Metastatic Lung Carcinoma in the Adrenal Gland (tissue), 1 donor: Measurements from ENCODE around the gene RASGRP4.

DNA sequence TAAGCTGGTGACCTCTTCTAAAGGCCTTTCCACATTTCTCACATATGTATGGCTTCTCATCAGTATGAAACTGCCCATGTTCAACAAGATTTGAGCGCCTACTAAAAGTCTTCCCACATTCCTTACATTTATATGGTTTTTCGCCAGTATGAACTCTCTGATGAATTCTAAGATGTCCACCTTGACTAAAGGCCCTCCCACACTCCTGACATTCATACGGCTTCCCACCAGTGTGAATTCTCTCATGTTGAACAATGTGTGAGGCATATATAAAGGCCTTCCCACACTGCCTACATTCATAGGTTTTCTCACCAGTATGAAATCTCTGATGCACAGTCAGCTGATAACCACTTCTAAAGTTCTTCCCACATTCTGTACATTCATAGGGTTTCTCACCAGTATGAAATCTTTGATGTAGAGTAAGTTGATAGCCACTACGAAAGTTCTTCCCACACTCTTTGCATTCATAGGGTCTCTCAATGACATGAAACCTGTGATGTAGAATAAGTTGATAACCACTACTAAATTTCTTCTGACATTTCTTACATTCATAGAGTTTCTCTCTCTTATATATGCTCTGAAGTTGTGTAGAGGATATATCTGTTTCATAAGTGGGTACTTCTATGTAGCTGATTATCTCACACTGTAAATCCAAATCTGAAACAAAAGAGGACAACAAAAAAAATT lies 20.1 kb upstream of the ZNF607 start:
- PRO-cap = no peak

DNA sequence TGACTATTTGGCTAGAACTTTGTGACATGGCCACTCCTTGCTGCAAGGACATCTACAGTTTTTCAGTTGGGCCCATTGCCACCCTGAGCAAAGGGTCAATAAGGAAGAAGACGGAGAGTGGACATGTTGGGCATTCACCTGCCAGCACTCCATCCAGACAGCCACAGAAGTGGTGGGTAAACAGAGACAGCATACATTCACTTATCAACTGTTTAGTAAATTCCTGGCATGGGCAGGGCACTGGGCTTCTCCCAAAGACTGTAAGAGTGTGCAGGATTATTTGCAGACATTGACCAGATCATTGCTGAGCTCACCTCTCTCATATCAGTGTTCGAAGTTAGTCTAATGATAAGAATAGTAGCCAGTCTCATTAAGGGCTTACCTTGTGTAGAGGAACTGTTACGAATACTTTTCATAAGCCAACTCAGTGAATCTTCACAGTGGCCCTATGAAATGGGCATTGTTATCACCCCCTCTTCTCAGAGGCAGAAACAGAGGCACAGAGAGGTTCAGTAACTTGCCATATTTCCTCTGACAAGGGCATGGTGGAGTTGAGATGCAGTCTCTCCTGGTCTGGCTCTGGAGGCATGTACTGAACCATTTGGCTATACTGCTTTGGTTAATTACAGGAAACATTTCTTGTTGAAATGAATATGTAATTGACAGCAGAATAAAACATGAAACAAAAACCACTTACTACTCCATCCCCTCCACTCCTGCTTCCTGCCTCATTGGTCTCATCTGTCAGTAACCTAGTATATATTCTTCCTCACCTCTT lies 29.4 kb downstream of the SIPA1L3 start:
- PRO-cap = no peak

- PRO-cap = no peak
Measured at GRCh38 chr19:38004880-38005273, 97.9 kb downstream of the SIPA1L3 start.

DNA sequence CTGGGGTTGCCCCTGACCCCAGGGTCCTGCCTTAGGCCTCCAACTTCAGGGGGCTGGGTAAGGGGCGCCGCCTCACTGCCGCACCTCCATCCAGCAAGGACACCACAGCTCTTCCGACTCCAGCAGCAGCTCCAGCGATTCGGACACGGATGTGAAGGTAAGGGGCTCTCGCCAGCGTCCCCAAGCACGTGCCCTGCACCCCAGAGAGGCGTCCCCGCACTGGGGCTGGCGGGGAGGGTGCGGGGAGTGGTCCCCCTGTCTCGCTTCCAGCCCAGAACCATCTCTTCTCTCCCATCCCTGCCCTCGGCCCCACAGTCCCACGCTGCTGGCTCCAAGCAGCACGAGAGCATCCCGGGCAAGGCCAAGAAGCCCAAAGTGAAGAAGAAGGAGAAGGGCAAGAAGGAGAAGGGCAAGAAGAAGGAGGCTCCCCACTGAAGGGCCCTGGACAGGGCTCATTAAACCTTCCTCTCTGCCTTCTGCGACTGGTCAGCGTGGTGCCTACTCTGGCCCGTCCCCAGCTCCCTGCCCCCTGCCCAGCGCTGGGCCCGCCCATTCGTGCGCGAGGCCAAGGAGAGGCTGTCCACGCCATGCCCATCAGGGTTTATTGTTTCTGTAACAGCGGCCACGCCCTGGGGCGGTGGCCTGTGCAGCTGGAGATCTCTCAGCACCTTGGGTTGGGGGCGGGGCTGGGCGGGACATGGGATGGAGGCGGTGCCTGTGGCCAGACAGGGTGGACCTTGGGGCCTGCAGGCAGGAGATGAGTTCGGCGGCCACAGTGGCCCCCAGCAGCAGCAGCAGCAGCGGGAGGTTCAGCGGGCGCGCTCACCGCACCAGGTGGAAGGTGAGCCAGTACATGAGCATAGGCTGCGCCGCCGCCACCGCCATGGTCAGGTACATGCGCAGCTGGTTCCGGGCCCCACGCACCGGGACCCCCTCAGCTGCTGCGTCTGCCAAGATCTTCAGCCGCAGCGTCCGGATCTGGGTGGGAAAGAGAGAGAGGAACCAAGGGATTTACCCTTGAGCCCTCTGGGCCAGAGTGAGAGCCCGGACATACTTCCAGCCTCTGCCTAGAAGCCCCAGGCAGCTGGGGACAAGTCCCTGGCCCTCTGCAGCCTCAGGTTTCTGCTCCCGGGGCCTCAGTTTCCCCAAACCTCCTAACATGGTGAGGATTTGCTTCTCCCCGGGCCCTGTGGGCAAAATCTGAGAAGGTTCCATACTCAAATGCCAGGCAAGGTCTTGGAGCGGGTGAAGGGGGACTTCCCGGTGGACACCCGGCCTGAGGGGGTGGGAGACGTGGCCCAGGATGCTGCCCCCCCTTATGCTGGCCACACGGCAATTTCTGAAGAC lies 952 bp downstream of the C19orf33 start:
- PRO-cap = bidirectional peak, plus-strand start at position 760 of the sequence, minus-strand start at position 524 of the sequence

DNA sequence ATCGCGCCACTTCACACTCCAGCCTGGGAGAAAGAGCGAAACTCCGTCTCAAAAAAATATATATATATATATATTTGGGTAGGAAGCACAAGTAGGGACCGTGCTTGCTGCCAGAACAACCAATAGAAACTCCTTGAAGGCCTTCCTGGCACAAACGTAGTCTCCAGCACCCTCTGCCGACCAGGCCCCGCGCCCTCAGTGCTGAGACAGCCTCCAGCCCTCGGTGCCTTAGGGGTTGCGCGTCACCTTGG lies 218 bp upstream of the CATSPERG start:
- PRO-cap = no peak

DNA sequence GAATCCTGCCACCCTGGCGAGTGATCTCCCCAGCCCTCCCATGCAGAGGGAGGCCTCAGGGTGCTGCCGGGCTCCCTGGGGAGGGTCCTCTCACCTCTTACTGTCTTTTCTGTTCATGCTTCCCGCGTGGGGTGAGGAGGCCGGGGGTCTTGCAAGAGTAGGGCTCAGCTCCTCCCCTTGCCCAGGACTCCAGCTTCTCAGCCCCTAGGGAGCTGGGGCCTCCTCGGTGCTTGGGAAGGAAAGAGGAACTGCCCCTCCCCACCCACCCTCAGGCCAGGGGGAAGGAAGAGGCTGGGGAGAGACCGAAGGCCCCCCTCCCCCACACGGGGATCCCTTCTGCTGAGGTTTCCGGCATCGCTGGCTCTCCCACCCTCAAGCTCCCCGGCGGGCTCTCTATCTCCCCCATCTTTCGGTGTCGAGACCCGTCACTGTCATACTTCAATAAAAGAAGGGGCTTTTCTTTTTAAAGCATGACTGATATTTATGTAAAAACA lies at the start of gene RASGRP4:
Gene RASGRP4, minus strand, starts transcription at position 245 of the 494 bp plus-strand sequence.
- PRO-cap = no peak

- PRO-cap = no peak
Measured at GRCh38 chr19:38584834-38585276, 32.9 kb downstream of the MAP4K1 start.

GRCh38 chr19:38671601-38672312 lies 24.3 kb downstream of the ACTN4 start:
- PRO-cap = no peak

DNA sequence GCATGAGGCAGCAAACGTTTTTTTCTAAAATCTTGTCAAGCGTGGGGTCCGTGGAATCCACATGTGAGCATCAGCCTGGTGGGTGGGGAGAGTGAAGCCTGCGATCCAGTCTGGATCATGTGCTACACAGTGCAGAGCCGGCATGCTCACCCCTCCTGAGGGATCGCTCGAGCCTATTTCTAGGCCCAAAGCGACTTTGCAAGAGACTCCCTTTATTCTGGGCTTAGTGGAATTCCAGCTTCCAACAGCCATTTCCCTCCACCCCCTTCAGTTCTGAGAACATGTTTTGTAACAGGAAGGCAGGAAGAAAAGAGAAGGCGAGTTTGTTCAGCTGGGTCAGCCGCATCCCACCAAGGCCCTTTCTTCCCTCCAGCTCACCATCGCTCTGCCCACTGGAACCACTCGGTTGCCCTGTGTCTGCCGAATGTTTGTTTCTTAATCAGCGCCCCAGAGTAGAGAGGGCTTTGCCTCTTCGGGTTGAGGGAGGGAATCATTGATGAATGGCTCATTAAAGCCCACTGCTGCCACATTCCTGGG lies 45.7 kb downstream of the ACTN4 start:
- PRO-cap = no peak

- PRO-cap = no peak
Measured at GRCh38 chr19:38711511-38712660, 32.4 kb downstream of the CAPN12 start.

DNA sequence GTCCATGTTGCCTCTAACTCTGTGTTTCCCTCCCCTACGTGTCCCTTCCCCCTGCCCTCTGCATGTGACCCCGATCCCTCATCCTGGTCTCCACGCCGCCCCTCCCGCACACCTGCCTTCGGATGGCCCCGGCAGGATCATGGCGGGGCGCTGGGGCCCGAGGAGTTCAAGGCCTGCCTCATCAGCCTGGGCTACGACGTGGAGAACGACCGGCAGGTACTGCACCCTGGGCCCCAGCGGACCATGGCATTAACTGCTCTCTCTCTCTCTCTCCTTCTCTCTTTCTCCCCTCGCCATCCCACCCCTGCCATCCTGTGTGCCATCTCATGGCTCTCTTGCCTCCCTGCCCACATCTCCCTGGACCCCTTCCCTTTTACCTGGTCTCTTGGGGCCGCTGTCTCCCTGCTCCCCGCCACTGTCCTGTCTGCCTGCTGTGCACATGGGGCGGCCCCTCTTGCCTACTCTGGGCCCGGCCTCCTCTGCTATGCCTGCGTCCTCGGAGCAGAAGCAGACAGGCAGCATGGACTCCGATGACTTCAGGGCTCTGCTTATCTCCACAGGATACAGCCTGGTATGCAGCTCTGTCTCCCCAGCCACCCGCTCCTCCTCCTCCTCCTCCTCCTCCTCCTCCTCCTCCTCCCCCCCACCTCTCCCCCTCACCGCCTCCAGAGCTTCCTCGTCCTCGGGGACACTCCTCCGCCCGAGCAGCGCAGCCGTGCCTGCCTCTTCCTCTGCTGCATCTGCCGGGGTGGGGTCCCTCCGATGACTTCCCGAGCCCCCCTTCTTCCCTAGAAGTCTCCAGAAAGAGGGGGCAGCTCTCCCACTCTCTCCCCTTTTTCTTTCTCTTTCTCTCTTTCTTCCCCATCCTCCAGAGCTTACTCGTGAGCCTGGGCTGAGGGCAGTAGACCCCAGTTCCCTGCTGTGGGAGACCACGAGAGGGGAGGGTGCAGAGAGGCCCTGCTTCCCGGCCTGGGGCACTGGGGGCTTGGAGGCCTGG lies 16.2 kb downstream of the CAPN12 start:
- PRO-cap = unidirectional peak, minus-strand start at position 546 of the sequence

DNA sequence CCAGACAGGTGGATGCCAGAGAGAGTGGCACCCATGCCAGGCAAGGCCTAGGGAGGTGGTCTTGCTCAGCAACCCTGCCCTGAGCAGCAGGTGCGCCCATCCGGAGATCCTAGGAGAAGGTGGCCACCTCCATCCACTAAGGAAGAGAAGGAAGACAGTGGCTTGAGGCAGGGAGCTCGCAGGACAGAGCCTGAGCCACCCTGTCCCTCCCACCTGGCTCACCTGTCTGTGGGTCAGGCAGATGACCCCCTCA lies 13.6 kb downstream of the CAPN12 start:
- PRO-cap = no peak

DNA sequence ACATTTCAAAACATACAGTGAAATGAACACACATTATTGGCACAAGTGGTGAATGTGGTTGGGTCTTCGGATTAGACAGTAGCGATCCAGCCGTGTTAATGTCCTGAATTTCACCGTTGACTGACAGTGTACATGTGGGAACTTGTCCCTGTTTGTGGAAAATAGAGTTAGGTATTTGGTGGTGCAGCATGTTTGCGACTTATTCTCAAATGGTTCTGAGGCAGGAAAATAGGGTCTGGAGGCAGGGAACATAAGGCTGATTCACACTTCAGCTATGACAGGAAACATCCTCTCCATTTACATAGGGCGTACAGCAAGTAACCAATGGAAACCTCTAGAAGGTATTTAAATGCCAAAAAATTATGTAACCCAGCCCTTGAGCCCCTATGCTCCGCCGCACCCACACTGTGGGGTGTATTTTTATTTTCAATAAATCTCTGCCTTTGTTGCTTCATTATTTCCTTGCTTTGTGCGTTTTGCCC lies 4.2 kb downstream of the LGALS7B start:
- PRO-cap = no peak

GRCh38 chr19:38812292-38812655 lies 471 bp downstream of the LGALS4 start:
- PRO-cap = no peak

GRCh38 chr19:38848315-38848859 lies 1.4 kb downstream of the HNRNPL start:
- PRO-cap = no peak

DNA sequence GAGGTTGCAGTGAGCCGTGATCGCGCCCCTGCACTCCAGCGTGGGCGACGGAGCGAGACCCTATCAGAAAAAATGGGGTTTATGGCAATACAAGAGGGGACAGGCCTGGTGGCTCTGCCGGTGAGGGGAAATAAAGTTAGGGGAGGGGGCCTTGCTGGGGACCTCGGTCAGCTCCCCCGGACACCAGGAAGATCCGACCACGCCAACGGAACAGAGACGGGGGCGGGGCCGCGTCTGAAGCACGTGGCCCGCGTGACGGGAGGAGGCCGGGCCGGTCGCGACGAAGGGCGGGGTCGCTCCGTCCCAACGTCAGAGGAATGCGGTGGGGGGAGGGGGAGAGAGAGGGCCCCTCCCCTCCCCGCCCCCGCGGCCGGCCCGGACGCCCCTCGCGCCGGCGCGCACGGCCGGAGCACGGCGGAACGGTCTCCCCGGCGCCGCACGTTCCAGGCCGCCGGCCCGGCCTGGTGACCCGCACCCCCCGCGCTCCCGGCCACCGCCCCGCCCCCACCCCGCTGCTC lies 2.0 kb upstream of the HNRNPL start:
- PRO-cap = bidirectional peak, plus-strand start at position 407 of the sequence, minus-strand start at position 212 of the sequence

GRCh38 chr19:38862353-38863058 lies 12.7 kb upstream of the HNRNPL start:
- PRO-cap = no peak

DNA sequence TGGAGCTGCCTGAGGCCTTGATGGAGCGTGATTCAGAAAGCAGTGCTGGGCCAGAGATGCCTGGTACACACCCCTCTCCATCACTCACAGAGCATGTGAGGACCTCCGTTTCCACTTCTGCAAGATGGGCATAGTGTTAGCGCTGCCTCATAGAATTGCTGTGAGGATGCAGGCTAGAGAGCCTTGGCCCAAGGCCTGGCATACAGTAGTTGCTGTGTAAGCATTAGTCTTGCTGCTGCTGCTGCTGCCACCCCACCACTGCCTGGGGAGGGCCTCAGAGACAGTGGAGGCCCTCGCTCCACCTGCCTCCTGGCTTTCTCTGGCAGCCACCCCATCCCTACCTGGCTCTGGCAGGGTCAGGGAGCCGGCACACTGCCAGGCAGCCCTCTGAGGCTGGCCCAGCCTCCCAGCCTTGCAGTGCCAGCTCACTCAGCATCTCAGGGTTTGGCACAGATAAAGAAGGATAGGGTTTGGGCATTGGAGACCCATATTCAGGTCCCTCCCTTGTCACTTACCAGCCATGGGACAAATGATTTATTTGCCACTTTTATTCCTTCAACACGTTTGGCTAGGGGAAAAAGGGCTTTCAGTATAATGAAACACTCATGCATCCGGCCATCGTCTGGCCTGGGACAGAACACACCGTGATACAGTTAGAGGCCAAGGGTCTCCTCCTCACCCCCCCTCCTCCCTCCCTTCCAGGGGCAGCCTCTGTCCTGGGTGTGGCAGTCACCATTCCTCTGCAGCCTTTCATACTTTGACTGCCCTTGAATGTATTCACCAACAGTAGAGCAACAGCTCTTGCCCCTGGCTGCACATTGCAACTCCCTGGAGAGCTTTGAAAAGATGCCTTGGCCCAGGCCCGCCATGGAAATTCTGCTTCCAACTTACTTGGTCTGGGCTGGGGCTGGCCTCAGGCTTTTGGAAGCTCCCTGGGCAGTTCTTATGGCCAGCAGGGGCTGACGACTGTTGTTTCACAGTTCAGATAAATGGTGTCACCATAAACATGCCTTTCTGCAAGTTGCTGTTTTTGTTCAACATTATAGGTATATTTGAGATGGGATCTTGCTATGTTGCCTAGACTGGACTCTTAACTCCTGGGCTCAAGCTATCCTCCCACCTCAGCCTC lies 2.8 kb downstream of the PAK4 start:
- PRO-cap = no peak

GRCh38 chr19:39135958-39137245 lies 10.8 kb downstream of the PAK4 start:
- PRO-cap = no peak

DNA sequence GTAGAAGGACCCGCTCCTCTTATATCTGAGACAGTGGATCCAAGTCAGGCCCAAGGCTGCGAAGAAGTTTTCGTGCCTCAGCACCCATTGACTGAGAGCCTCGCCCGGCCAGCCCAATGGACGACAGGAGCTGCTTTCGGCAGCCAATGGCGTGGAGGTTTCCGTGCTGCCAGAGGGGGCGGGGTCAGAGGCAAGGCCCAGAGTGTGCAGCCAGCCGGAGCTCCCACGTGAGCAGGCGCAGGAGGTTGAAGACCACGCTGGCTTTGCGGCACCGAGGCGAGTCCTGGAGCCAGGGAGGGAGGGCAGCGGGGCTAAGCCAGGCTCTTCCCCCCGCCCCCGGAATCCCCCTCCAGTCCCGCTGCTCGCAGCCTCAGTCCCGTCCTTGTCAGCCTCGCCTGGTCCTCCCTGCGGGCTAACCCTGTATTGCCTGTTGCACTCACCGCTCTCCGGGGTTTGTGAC lies 2.2 kb upstream of the IFNL3 start:
- PRO-cap = no peak